ENCODE data around the gene TMEM242.

DNA sequence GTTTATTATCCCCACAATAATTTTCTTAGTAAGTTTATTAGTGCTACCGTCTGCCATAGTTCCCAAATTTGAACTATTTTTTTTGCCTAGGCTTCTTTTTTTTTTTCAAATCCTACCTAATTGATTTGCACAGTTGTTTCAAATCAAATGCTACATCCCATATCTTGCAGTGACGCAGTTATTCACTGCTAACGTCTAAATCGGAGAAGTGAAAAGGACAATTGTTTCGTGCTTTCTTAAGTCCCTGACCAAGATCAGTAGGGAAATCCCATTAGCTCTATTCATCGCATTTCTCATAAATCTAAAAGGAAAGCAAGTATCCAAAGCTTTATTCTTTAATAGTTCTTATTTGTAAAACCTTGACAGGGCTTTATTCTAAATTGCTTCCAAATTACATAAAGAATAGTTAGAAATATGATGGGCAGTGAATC is 3.3 kb upstream of the ARID1B start:
- RAMPAGE, long total RNA, result no peak
- RRBS, 2 experiments, result no CpG with 5 or more reads among the region's 6 CpGs
CAGE:
- cytosol, long polyA minus RNA, result no peak
- cytosol, long polyA plus RNA, result no peak
- long polyA plus RNA, result no peak
- nucleolus, long total RNA, result no peak
- nucleus, long polyA plus RNA, result no peak
- nucleus, long total RNA, result no peak

DNA sequence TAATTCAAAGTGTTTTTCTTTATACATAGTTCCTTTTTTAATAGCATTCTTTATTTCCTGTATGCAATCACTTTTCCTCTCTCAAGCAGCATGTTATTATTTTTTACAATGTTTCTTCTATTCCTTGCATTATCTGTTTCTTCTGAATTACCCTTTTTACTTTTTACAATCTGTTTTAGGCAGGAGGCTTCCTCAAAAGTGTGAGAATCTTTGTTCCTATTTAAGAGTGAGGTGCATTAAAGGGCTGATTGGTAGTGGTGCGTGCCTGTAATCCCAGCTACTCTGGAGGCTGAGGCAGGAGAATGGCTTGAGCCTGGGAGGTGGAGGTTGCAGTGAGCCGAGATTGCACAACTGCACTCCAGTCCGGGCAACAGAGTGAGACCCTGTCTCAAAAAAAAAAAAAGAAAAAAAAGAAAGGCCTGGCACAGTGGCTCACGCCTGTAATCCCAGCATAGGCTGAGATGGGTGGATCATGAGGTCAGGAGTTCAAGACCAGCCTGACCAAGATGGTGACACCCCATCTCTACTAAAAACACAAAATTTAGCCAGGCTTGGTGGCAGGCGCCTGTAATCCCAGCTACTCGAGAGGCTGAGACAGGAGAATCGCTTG is 205.6 kb downstream of the ARID1B start:
- RAMPAGE, long total RNA, result no peak
- RRBS, 2 experiments, result no CpG with 5 or more reads among the region's 7 CpGs
CAGE:
- cytosol, long polyA minus RNA, result no peak
- cytosol, long polyA plus RNA, result no peak
- long polyA plus RNA, result no peak
- nucleolus, long total RNA, result no peak
- nucleus, long polyA plus RNA, result no peak
- nucleus, long total RNA, result no peak

DNA sequence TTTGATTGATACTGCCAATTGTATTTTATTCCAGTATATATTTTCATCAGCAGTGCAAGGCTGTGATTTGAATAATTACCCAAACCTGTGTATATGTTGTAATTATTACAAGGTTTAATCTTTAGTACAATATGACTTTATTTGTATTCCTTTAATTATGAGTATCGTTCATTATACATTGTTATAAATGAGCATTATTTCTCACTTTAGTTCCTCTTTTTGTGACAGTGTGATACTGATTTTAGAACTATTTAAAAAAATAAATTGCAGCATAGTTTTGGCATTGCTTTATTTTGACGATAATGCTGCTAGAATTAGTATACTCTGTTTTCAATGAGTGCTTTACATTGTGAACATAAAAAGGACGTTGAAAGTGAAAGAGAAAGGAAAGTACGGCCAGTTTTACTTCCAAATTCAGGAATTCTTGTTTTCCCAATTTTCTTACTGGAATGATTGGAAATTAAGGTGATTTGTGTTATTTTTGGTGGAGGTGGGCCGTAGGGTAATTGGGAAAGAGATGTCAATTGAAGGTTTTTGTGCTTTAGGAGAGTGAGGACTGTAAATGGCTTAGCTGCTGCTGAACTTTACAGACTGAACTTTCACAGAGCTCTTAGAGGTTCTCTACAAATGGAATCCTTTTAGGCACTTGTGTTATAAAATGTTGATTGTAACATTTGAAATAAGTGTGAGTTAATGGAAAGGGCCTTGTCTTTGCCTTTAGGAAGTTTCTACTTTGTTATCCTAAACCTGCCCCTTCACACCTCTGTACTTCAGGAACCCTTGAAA is 256.2 kb downstream of the ARID1B start:
- RAMPAGE, long total RNA, result no peak
- RRBS, 2 experiments, result no CpG with 5 or more reads among the region's 5 CpGs
CAGE:
- cytosol, long polyA minus RNA, result no peak
- cytosol, long polyA plus RNA, result no peak
- long polyA plus RNA, result no peak
- nucleolus, long total RNA, result no peak
- nucleus, long polyA plus RNA, result no peak
- nucleus, long total RNA, result no peak

GRCh38 chr6:157182925-157183376 is 140.4 kb downstream of the TMEM242 start:
- RAMPAGE, long total RNA, result no peak
- RRBS, 2 experiments, result no CpG with 5 or more reads among the region's 8 CpGs
CAGE:
- cytosol, long polyA minus RNA, result no peak
- cytosol, long polyA plus RNA, result no peak
- long polyA plus RNA, result no peak
- nucleolus, long total RNA, result no peak
- nucleus, long polyA plus RNA, result no peak
- nucleus, long total RNA, result no peak

DNA sequence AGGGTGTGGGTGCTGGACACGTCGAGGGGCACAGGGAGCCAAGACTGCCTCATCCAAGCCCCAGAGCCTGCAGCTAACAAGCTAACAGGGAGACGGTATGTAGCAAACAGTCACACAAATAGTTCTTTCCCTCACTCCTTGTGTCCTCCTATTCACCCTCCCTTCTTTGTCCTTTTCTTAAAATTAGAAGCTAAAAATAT is 97.6 kb downstream of the TMEM242 start:
- RAMPAGE, long total RNA, result no peak
- RRBS, 2 experiments, result no CpG with 5 or more reads among the region's 3 CpGs
CAGE:
- cytosol, long polyA minus RNA, result no peak
- cytosol, long polyA plus RNA, result no peak
- long polyA plus RNA, result no peak
- nucleolus, long total RNA, result no peak
- nucleus, long polyA plus RNA, result no peak
- nucleus, long total RNA, result no peak

DNA sequence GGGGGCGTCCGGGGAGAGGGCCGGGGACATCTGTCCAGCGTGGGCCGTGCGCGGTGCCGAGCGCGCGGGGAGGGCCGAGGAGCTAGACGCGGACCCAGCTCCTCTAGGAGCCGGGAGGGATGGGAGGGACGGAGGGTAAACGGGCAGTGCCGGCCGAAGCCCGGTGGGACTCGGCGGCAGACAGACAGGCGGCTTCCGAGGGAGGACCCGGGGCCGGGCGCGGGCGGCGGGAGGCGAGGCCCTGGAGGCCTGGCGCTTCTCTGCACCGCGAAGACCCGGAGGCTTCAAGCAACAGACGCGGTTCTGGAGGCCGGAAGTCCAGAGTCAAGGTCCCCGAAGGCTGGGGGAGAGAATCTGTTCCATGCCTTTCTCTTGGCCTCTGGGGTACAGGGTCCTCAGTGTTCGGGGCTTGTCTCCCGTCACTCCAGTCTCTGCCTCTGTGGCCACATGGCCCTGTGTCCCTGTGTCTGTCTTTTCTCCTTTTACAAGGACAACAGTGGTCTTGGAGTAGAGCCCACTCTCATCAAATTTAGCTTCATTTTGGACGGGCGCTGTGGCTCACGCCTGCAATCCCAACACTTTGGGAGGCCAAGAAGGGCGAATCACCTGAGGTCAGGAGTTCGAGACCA is 48.2 kb downstream of the TMEM242 start:
- RAMPAGE, long total RNA, result no peak
- RRBS, 2 experiments, result 2 to 4% methylated on average over 30 of the region's 46 CpGs
CAGE:
- cytosol, long polyA minus RNA, result no peak
- cytosol, long polyA plus RNA, result no peak
- long polyA plus RNA, result no peak
- nucleolus, long total RNA, result no peak
- nucleus, long polyA plus RNA, result no peak
- nucleus, long total RNA, result no peak

- RAMPAGE, long total RNA, result no peak
- RRBS, 2 experiments, result no CpG with 5 or more reads among the region's 11 CpGs
CAGE:
- cytosol, long polyA minus RNA, result no peak
- cytosol, long polyA plus RNA, result no peak
- long polyA plus RNA, result no peak
- nucleolus, long total RNA, result no peak
- nucleus, long polyA plus RNA, result no peak
- nucleus, long total RNA, result no peak
Measured at GRCh38 chr6:157312758-157313212, 10.5 kb downstream of the TMEM242 start.

GRCh38 chr6:157322811-157323967 is at the start of gene TMEM242:
TMEM242 (minus strand) TSS chr6:157323519.
- RAMPAGE, long total RNA, result start-site peak on the minus strand at chr6:157323513-157323523, 86 and 112 reads in 2 replicates
- RRBS, 2 experiments, result 1 to 2% methylated on average over 21 of the region's 63 CpGs
CAGE:
- cytosol, long polyA minus RNA, result no peak
- cytosol, long polyA plus RNA, result no peak
- long polyA plus RNA, result start-site peak on the minus strand at chr6:157323517-157323540, 70 and 87 reads in 2 replicates
- nucleolus, long total RNA, result no peak
- nucleus, long polyA plus RNA, result start-site peak on the minus strand at chr6:157323460-157323539, 70 and 90 reads in 2 replicates
- nucleus, long total RNA, result no peak

- RAMPAGE, long total RNA, result no peak
- RRBS, 2 experiments, result no CpG with 5 or more reads among the region's 28 CpGs
CAGE:
- cytosol, long polyA minus RNA, result no peak
- cytosol, long polyA plus RNA, result no peak
- long polyA plus RNA, result no peak
- nucleolus, long total RNA, result no peak
- nucleus, long polyA plus RNA, result no peak
- nucleus, long total RNA, result no peak
Measured at GRCh38 chr6:157323968-157324647, 789 bp upstream of the TMEM242 start.

DNA sequence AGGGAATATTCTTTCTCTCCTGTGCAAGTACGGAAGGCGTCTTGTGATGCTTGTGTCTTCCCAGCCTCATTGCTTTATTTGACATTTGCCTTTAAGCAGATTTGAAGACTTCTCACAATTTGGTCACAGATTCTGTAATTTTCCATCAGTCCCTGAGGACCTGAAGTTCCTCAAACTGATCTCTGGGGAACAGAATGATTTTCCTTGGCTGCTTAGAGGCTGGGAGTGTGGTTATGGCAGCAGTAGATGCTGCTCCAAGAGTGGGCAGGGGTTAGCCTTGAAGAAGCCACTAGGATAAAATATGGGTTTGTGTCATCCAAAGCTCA is 26.1 kb upstream of the ZDHHC14 start:
- RAMPAGE, long total RNA, result no peak
- RRBS, 2 experiments, result no CpG with 5 or more reads among the region's 2 CpGs
CAGE:
- cytosol, long polyA minus RNA, result no peak
- cytosol, long polyA plus RNA, result no peak
- long polyA plus RNA, result no peak
- nucleolus, long total RNA, result no peak
- nucleus, long polyA plus RNA, result no peak
- nucleus, long total RNA, result no peak

DNA sequence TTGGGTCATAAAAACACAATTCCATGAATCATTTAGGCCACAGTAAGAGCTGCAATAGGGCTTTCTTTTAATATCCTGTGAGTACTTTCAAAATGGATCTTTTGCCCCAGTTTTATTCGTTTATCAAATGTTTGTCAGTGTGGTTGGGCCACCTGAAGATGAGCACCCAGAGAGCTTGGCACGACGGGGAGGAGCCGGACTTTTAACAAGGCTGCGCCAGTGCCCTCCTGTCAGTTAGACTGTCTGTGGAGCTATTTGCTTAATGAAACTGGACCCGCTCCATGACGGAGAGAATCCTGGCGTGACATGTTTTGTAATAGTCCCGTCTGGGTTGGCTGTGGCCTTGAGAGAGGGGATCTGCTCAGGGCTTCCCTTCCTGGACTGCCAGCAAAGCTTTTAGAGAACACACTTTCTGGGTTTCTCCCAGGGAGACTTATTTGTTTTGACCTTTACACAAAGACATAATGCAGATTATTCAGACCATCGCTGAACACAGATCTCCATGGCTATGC is 53.6 kb downstream of the ZDHHC14 start:
- RAMPAGE, long total RNA, result no peak
- RRBS, 2 experiments, result no CpG with 5 or more reads among the region's 10 CpGs
CAGE:
- cytosol, long polyA minus RNA, result no peak
- cytosol, long polyA plus RNA, result no peak
- long polyA plus RNA, result no peak
- nucleolus, long total RNA, result no peak
- nucleus, long polyA plus RNA, result no peak
- nucleus, long total RNA, result no peak

- RAMPAGE, long total RNA, result no peak
- RRBS, 2 experiments, result no CpG with 5 or more reads among the region's 7 CpGs
CAGE:
- cytosol, long polyA minus RNA, result no peak
- cytosol, long polyA plus RNA, result no peak
- long polyA plus RNA, result no peak
- nucleolus, long total RNA, result no peak
- nucleus, long polyA plus RNA, result no peak
- nucleus, long total RNA, result no peak
Measured at GRCh38 chr6:157486629-157487175, 105.7 kb downstream of the ZDHHC14 start.

DNA sequence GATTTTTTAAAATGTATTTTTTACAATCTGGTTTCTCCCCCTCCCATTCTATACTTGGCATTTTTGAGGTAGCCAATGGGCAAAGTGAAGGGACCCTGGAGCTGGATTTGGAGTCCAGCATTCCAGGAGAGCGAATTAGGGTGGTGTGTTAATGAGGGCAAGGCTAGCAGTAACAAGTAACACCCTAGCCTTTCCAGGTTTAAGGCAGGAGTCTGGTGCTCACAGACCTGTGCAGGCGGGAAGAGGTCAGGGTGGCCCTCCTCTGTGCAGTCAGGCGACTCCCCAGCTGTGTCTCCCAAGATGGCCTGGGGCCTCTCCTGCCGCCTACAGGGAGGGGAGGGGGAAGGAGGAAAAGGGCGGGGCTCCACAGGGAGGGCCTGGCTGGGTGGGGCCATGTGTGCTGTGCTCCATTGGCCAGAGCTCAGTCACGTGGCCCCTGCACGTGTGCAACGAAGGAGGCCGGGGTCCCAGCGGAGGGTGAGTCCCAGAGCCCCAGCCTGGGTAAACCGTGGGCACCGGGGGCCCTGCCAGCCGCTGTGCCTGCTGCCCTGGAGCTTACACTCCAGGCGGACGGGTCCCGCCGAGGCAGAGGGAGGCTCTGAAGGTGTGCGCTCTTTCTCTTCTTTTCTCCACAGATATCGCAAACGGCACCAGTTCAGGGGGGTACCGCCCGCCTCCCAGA is 211.5 kb downstream of the ZDHHC14 start:
- RAMPAGE, long total RNA, result no peak
- RRBS, 2 experiments, result 90 to 96% methylated on average over 4 of the region's 22 CpGs
CAGE:
- cytosol, long polyA minus RNA, result no peak
- cytosol, long polyA plus RNA, result no peak
- long polyA plus RNA, result no peak
- nucleolus, long total RNA, result no peak
- nucleus, long polyA plus RNA, result no peak
- nucleus, long total RNA, result no peak

GRCh38 chr6:157606700-157606966 is 216.4 kb upstream of the SNX9 start:
- RAMPAGE, long total RNA, result no peak
- RRBS, 2 experiments, result no CpG with 5 or more reads among the region's 5 CpGs
CAGE:
- cytosol, long polyA minus RNA, result no peak
- cytosol, long polyA plus RNA, result no peak
- long polyA plus RNA, result no peak
- nucleolus, long total RNA, result no peak
- nucleus, long polyA plus RNA, result no peak
- nucleus, long total RNA, result no peak

DNA sequence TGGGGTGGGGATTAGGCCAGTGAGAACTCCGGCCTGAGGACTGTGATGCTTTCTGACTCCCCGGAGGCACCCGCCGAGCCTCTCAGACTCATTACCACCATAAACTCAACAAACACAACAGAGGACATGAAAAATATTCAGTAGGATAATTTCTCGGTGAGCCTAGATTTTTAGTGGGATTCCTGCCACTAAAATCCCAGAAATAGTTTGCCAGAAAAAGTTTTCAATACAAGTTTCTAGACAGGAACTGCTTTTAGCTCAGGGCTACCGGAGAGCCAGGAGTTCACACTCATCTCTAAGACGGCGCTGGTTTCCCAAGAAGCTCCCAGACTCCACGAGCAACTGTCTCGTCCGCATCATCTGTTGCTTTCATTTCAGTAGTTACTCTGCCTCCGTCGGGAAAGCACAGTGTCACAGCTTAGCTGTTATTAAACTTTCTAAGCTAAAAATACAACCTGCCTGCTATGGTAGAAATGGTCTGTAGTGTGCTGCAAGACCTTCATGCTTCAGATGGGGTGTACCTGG is 197.4 kb upstream of the SNX9 start:
- RAMPAGE, long total RNA, result no peak
- RRBS, 2 experiments, result no CpG with 5 or more reads among the region's 13 CpGs
CAGE:
- cytosol, long polyA minus RNA, result no peak
- cytosol, long polyA plus RNA, result no peak
- long polyA plus RNA, result no peak
- nucleolus, long total RNA, result no peak
- nucleus, long polyA plus RNA, result no peak
- nucleus, long total RNA, result no peak

DNA sequence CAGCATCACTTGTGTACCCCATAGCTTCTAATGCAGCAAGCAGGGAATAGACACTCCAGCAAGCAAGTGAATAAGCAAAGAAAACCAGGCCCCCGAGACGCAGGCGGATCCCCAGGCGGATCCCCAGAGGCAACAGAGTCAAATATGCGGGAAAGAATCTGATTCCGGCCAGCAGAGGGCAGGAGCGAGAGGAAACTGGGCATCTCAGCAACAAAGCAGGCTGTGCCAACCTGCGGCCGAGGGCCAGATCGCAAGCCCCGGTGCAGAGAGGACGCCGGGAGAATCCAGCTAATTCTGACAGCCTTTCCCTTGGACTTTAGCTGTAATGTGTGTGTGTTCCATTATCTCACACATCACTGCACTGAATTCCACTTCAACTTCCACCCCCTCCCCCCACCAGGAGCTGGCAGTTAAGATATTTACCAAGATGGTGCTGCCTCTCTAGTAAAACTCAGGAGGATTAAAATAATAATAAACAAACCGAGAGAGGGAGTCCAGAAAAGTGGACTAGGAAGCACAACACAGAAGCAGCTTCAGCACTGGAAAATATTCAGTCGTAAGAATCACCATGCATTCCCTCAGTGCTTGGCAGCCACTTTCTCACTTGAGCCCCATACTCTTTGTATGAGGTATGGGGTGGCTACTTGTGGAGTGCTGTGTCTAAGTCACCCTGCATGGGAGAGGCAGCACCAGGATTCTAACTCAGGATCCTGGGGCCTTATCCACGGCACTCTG is 66.2 kb upstream of the SNX9 start:
- RAMPAGE, long total RNA, result no peak
- RRBS, 2 experiments, result 2 to 5% methylated on average over 6 of the region's 16 CpGs
CAGE:
- cytosol, long polyA minus RNA, result no peak
- cytosol, long polyA plus RNA, result no peak
- long polyA plus RNA, result no peak
- nucleolus, long total RNA, result no peak
- nucleus, long polyA plus RNA, result no peak
- nucleus, long total RNA, result no peak

GRCh38 chr6:157764295-157765064 is 58.6 kb upstream of the SNX9 start:
- RAMPAGE, long total RNA, result no peak
- RRBS, 2 experiments, result 0 to 3% methylated on average over 1 to 4 of the region's 12 CpGs
CAGE:
- cytosol, long polyA minus RNA, result no peak
- cytosol, long polyA plus RNA, result no peak
- long polyA plus RNA, result no peak
- nucleolus, long total RNA, result start-site peak on the minus strand at chr6:157764363-157764372, 18 reads
- nucleus, long polyA plus RNA, result no peak
- nucleus, long total RNA, result no peak

DNA sequence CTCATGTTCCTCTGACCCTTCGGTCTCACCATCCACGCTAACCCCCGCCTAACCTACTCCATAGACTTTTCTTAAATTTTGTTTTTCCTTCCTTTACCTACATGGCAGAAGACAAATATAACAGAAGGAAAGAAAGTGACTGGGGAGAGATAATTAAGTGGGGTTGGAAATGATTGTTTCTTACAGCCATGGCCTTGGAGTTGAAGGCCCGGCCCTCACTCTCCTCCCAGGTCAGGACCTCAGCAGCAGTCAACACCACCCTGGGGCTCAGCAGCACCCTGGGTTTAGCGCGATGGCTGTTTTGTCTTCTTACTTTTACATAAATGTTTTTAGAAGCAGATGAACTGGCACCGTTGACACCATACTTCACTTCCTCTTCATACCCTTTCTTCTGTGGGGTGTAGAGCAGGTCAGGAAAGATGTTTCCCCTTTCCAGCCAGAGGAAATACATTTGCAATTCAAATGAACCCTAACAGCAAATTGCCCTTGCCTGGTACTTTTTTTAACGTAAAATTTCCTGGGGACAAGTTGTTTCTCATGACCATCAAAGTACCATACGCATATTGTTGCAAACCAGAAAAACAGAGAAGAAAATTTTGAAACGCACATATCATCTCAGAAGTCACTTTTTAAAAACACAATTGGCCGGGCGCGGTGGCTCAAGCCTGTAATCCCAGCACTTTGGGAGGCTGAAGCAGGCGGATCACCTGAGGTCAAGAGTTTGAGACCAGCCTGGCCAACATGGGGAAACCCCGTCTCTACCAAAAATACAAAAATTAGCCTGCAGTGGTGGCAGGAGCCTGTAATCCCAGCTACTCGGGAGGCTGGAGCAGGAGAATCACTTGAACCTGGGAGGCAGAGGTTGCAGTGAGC is 54.7 kb upstream of the SNX9 start:
- RAMPAGE, long total RNA, result no peak
- RRBS, 2 experiments, result no CpG with 5 or more reads among the region's 16 CpGs
CAGE:
- cytosol, long polyA minus RNA, result no peak
- cytosol, long polyA plus RNA, result no peak
- long polyA plus RNA, result no peak
- nucleolus, long total RNA, result no peak
- nucleus, long polyA plus RNA, result no peak
- nucleus, long total RNA, result no peak

DNA sequence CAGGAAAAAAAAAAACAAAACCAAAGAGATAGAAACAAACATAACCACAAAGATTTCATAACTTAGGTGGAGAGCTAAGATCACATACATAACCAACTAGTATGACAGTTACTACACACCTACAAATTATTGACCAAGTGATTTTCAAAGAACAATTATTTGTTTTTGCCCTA is 69.3 kb downstream of the SNX9 start:
- RAMPAGE, long total RNA, result no peak
CAGE:
- cytosol, long polyA minus RNA, result no peak
- cytosol, long polyA plus RNA, result no peak
- long polyA plus RNA, result no peak
- nucleolus, long total RNA, result no peak
- nucleus, long polyA plus RNA, result no peak
- nucleus, long total RNA, result no peak

- RAMPAGE, long total RNA, result no peak
- RRBS, 2 experiments, result no CpG with 5 or more reads among the region's 6 CpGs
CAGE:
- cytosol, long polyA minus RNA, result no peak
- cytosol, long polyA plus RNA, result no peak
- long polyA plus RNA, result no peak
- nucleolus, long total RNA, result no peak
- nucleus, long polyA plus RNA, result no peak
- nucleus, long total RNA, result no peak
Measured at GRCh38 chr6:157904858-157905543, 76.7 kb upstream of the SYNJ2 start.